Metastatic Liver Carcinoma in the Adrenal Gland (tissue), 2 donors: ENCODE measurements around the genes ARL4D and UBTF.

- PRO-cap, 2 experiments, result peak in 2 of 2 experiments; most common plus-strand start chr17:43361292 (in 2); most common minus-strand start chr17:43361347 (in 2)
Observed at GRCh38 chr17:43360734-43361536, 37.9 kb upstream of the ARL4D start.

DNA sequence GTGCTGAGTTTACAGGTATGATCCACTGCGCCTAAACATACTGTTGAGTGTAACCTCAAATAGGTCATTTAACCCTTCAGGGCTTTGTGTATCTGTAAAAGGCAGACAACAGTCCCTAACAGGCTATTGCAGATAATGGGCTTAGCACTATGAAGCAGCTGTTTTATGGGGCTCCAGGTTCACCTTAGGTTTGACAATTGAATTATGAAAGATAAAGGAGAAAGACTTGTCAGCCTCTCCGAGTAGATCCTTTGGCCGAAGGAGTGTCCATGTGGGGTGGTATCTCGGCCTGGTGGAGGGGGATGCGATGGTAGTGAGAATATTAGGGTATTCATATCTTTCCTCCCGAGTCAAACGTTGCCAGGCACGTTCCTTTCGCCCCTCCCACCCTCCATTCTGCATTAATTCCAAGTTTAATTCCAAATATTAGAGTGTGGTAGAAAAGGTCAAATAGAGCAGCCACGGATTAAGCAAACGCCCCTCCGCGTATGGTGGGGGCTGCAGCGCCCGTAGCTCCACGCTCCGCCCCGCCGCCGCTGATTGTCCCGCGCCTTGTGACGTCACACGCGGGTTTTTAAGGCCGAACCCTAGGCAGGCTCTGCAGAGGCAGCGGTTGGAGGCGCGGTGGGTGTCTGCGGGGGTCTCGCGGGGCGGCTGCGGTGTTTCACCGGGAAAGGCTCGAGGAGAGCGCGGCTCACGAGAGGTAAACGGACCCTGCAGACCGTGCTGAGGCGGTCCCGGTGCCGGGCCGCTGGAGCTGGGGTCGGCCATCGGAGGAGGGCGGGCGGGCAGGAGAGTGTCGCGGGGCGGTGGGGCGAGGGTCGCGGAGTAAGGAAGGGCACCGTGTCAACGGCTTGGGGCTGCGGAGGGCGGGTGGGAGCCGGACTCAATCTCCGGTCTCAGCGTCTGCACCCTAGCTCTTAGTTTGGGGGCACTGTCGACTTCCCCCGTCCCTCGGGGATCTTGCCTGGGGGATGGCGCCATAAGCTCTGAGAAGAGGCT is at the start of gene ARL4D:
Gene ARL4D (plus strand): TSS at position 603 of the 1,002 bp plus-strand sequence.
- PRO-cap, 2 experiments, result peak in 2 of 2 experiments; most common plus-strand start position 603 of the sequence (in 2); most common minus-strand start position 499 of the sequence (in 2)

GRCh38 chr17:43417480-43417905 is 18.7 kb downstream of the ARL4D start:
- PRO-cap, 2 experiments, result no peak in any of the 2 experiments

DNA sequence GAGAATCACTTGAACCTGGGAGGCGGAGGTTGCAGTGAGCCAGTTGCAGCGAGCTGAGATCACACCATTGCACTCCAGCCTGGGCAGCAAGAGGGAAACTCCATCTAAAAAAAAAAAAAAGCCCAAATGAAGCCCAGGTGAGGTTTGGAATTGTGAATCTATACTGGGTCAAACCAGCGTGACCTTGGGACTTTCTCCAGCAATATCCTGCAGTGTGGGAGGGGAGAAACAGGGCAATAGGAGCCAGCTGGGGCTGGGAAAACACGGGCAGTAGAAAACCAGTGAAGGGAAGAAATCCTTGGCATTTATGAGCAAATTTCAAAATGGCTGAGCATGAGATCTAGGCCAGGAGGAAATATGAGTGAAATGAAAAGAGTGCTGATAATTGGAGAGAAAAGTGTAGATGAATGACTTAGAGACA is 8.1 kb upstream of the DHX8 start:
- PRO-cap, 2 experiments, result peak in 1 of 2 experiments; most common plus-strand start position 212 of the sequence (in 1)

GRCh38 chr17:43542755-43543744 is 3.1 kb downstream of the ETV4 start:
- PRO-cap, 2 experiments, result no peak in any of the 2 experiments

DNA sequence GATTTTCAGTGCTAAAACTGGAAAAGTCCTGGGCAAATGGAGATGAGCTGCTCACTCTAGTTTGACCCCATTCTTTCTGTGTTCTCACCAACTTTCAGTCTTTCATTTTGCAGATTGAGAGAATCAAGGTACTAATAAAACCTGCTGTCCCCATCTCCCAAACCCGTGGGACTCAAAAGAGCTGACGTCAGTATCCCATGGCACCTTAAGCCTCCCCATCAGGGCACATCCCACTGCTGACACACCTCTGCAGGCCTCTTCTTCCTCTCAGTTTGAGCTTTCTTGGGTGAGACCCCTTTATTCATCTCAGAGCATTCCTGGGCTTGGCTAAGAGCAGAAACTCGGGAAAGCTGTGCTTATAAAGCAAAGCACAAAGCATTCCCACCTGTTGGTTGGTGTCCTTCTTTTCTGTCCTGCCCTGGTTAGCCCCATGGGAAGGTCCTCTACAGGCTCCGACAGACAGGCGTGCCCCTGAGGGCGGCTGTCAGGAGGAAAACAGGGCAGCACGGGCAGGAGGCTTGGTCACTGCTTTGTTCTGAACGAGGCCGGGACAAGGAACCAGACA is 2.0 kb downstream of the MEOX1 start:
- PRO-cap, 2 experiments, result no peak in any of the 2 experiments

GRCh38 chr17:43776640-43776992 is 2.2 kb downstream of the DUSP3 start:
- PRO-cap, 2 experiments, result no peak in any of the 2 experiments

DNA sequence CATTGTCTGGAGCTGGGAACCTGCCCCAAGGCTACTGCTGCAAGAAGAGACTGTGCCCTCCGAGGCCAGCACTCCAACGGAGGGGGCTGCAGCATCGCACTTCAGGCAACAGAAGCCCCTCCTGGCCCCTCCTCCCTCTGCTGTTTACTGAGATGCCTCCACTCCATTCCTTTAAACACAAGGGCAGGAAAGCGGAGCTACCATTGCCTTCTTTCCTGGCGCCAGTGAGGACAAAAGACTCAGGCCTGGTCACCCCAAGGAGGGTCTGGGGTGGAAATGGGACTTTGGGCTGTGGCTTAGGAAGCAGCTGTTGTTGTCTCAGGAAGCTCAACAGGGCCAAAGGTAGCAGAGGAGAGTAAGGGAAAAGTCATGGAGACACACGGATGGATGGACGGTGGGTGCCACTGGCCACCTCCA is 10.9 kb downstream of the CD300LG start:
- PRO-cap, 2 experiments, result no peak in any of the 2 experiments

DNA sequence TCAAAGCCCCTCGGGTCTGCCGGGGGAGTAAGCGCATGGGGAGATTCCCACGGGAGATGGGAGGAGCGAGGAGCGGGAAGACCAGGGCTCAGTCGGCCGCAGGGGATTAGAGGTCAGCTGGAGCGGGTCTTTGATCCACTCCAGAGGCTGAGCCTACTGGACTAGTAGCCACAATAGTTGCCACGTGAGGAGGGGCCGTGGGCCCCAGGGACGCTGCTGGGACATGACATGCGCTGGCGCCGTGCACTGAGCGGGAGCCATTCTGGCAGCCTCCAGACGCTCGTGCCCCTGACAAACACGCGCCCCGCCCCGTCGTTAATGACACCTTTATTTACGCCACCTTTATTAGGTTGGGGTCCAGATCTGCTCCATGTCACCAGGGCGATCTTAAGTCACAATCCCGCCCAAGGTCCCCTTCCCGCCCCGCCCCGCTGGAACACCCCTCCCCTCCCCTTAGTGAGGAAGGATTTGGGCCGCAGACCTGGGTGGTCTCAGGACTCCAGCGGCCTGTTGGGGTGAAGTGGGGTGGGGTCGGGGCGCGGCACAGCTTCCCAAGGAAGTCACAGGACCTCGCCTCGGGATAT is 15.1 kb downstream of the PPY start:
- PRO-cap, 2 experiments, result no peak in any of the 2 experiments

- PRO-cap, 2 experiments, result peak in 2 of 2 experiments; most common plus-strand start chr17:44001698 (in 2); most common minus-strand start chr17:44001509 (in 2)
Observed at GRCh38 chr17:44001216-44001847, 3.1 kb upstream of the NAGS start.

- PRO-cap, 2 experiments, result peak in 2 of 2 experiments; most common minus-strand start chr17:44006922 (in 2)
Observed at GRCh38 chr17:44006263-44006948, 2.0 kb downstream of the NAGS start.

- PRO-cap, 2 experiments, result no peak in any of the 2 experiments
Observed at GRCh38 chr17:44008952-44009482, 4.6 kb downstream of the NAGS start.

DNA sequence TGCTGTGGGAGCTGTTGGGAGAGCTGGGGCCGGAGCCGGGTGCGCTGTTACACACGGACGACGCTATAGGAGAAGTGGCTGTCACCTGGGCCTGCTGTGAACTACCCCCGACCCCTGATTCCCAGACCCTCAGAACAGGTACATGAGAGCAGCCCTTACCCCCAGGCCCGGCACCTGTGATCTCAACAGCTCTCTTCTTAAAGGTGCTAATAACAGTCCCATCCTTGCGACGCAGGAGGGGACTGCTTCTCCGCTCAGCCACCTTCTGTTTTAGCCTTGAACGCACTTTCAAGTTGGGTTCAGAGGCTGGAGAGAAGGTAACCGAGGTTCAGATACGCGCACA is 21.7 kb downstream of the G6PC3 start:
- PRO-cap, 2 experiments, result no peak in any of the 2 experiments

DNA sequence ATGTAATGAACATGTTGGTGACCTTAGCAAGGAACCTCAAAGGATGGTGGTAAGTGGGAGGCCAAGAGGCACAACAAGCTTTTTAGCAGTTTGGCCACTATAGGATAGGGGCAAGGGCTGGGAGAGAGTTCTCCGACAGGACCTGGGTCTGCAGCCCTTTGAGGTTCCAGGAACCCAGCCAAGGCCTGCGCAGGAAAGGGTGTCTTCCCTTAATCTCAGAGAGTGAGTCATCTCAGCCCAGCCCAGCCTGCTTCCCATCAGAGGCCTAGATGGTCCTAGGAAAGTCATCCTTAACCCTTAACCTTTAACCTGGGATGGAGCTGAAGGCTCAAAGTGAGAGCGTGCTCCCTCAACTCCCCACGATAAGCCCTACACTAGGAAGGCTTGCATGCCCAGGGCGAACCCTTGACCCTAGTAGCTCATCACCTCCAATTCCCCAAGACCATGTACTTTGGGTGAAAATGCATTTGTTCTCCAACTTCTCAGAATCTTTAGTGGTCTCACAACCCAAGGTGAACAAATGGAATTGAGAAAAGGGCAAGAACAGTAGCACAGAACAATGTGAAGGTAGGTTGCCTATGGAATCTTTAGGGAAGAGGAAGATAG is 4.7 kb upstream of the ATXN7L3 start:
- PRO-cap, 2 experiments, result no peak in any of the 2 experiments

DNA sequence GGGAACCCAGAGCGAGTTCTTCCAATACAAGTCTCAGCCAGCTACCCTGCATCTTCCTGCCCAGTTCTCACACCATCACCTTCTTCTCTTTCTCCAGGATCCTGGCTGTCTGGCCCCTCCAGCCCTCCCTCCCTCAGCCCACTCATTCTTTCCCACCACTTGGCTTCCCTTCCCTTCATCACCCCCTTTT is 5.8 kb downstream of the UBTF start:
- PRO-cap, 2 experiments, result no peak in any of the 2 experiments

- PRO-cap, 2 experiments, result no peak in any of the 2 experiments
Observed at GRCh38 chr17:44215581-44216001, 3.9 kb downstream of the UBTF start.

- PRO-cap, 2 experiments, result peak in 1 of 2 experiments; most common plus-strand start chr17:44219620 (in 1); most common minus-strand start chr17:44219502 (in 1)
Observed at GRCh38 chr17:44219342-44220285, at the start of gene UBTF. UBTF (minus strand) TSS chr17:44219675.

GRCh38 chr17:44222022-44222926 is 2.8 kb upstream of the UBTF start:
- PRO-cap, 2 experiments, result peak in 2 of 2 experiments; most common plus-strand start chr17:44222248 (in 2); most common minus-strand start chr17:44222088 (in 2)

DNA sequence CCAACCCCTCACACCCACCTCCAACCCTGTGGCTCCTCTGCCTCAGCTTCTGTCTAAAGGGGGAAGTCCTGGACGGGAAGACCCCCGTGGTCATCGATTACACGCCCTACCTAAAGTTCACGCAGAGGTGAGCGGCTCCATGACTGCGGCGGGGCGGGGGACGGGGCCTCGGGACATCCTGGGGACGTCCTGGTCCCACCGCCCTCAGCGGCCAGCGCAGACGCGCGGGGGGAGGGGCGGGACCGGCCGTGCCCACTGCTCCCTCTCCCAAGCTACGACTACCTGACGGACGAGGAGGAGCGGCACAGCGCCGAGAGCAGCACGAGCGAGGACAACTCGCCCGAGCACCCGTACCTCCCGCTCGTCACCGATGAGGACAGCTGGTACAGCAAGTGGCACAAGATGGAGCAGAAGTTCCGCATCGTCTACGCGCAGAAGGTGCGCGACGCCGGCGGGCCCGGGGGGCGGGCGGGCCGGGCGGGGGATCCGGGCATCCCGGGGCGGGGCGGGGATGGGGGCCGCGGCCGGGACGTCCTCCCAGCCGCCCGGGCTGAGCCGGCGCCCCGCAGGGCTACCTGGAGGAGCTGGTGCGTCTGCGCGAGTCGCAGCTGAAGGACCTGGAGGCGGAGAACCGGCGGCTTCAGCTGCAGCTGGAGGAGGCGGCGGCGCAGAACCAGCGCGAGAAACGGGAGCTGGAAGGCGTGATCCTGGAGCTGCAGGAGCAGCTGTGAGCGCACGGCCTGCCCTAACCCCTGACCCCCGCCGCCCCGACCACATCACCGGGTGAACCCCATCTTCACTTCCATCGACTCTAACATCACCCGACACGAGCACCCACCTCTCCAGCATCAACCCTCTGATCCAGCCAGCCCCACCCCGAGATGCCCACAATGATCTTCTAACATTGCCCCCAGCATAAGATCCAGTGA is 6.7 kb downstream of the RUNDC3A start:
- PRO-cap, 2 experiments, result no peak in any of the 2 experiments

DNA sequence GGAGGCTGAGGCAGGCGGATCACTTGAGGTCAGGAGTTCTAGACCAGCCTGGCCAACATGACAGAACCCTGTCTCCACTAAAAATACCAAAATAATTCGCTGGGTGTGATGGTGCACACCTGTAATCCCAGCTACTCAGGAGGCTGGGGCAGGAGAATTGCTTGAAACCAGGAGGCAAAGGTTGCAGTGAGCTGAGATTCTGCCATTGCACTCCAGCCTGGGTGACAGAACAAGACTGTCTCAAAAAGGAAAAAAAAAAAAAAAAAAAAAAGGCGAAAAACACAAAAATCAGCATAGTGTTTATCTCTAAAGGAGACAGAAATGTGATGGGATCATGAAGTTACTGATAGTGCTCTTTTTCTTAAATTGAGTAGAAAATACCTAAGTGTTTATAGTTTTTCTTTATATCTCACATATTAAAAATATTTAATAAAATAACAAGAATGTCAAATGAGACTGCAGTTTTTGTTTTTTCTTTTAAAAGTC is 41.7 kb upstream of the ITGA2B start:
- PRO-cap, 2 experiments, result no peak in any of the 2 experiments